ENCODE measurements around the genes ING4 and C1R.

- CAGE, long polyA plus RNA, result no peak
- RRBS, result no CpG with 5 or more reads among the region's 14 CpGs
These were observed 8.2 kb upstream of the GAPDH start for GRCh38 chr12:6525926-6526691.

DNA sequence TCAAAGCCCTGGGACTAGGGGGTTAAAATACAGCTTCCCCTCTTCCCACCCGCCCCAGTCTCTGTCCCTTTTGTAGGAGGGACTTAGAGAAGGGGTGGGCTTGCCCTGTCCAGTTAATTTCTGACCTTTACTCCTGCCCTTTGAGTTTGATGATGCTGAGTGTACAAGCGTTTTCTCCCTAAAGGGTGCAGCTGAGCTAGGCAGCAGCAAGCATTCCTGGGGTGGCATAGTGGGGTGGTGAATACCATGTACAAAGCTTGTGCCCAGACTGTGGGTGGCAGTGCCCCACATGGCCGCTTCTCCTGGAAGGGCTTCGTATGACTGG lies 1.6 kb downstream of the GAPDH start:
- CAGE, long polyA plus RNA, result no peak
- RRBS, result no CpG with 5 or more reads among the region's 4 CpGs

- CAGE, long polyA plus RNA, result no peak
- RRBS, result no CpG with 5 or more reads among the region's 12 CpGs
These were observed 2.7 kb downstream of the IFFO1 start for GRCh38 chr12:6553037-6553727.

DNA sequence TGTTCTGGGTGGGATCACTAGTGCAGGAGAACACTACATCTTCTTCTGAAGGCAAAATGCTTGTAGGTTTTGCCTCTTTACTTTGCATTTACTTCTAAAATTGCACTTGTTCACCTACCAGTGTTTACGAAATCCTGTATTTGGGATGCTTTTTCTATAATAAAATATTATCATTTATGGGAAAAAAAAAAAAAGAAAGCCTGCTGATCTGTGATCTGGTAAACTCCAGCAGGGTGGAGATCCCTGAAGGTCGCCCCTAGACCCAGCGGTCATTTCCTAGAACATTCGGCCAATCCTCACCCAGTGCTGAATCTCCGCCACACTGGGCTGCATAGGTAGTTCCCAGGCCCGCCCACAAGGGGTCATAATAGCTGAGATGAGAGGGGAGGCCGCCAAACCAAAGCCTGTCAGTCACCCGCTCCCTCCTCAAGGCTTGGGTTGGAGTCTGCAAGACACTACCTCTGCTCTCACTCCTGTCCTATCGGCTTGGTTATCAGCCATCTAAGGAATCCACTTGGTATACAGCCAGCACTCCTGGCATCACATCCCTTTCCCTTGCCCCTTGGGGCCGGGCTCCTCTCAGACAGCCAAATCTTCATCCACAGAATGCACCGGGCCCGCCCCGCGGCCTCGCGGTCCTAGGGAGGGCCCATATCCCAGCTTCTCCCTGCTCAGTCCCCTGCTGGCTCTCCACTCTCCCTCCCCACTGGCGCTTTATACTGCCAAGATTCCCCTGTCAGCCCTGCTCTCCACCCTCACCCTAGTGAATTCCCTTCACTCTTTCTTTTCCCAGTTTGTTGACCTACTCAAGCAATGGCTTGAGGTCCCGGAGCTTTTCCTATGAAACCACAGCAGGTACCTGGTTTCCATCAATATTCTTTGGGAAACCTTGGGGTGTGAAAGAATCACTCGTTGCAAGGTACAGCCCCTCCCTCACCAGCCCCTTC lies 1.7 kb downstream of the IFFO1 start:
- CAGE, long polyA plus RNA, result no peak
- RRBS, result 22% methylated on average over 1 of the region's 19 CpGs

GRCh38 chr12:6569191-6569735 lies 1.2 kb upstream of the NOP2 start:
- CAGE, long polyA plus RNA, result no peak
- RRBS, result 95% methylated on average over 2 of the region's 15 CpGs

- CAGE, long polyA plus RNA, result no peak
- RRBS, result no CpG with 5 or more reads among the region's 3 CpGs
These were observed 13.0 kb upstream of the NOP2 start for GRCh38 chr12:6581038-6581541.

GRCh38 chr12:6581542-6581942 lies 13.5 kb upstream of the NOP2 start:
- CAGE, long polyA plus RNA, result no peak
- RRBS, result no CpG with 5 or more reads among the region's 4 CpGs

DNA sequence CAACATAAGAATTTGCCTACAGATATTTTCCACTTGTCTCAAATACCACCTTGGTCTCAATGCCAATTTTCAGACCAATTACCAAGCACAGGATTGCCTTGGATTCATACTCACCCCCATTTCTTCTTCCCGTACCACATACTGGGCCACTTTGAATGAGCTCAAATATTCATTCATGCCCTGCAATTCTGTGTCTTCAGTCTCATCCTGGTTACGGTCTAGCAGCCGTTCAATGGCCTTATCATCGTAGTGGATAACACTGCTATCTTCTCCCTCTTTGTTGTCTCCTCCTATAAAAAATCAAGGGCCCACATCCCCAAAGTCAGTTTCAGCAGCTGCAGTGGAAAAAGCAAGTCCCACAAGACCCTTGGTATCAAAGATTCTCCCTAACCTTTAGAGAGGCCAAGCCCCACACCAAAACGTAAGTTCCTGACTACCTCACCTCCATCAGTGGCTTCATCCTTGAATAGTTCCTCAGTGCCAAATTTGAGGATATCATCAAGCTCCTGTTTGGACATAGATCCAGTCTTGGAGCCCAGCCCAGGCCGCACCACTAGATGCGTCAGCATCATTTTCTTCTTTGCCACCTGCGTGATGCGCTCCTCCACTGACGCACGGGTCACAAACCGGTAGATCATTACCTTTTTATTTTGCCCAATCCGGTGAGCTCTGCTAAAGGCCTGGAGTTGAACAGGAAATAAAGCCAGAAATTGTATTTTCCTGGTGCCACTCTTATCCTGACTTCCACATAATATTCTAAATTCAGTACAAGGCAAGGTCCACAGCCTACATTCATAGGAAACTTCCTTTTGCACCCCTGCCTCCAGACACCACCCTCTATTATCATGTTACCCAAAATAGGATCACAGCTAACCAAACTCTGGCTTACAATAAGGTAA lies 19.4 kb upstream of the NOP2 start:
- CAGE, long polyA plus RNA, result start-site peak on the minus strand centred at position 210 of the sequence, 160 bp wide, 18 and 24 reads in 2 replicates
- RRBS, result no CpG with 5 or more reads among the region's 13 CpGs

- CAGE, long polyA plus RNA, result no peak
- RRBS, result no CpG with 5 or more reads among the region's 6 CpGs
These were observed 12.8 kb downstream of the CHD4 start for GRCh38 chr12:6594364-6594894.

DNA sequence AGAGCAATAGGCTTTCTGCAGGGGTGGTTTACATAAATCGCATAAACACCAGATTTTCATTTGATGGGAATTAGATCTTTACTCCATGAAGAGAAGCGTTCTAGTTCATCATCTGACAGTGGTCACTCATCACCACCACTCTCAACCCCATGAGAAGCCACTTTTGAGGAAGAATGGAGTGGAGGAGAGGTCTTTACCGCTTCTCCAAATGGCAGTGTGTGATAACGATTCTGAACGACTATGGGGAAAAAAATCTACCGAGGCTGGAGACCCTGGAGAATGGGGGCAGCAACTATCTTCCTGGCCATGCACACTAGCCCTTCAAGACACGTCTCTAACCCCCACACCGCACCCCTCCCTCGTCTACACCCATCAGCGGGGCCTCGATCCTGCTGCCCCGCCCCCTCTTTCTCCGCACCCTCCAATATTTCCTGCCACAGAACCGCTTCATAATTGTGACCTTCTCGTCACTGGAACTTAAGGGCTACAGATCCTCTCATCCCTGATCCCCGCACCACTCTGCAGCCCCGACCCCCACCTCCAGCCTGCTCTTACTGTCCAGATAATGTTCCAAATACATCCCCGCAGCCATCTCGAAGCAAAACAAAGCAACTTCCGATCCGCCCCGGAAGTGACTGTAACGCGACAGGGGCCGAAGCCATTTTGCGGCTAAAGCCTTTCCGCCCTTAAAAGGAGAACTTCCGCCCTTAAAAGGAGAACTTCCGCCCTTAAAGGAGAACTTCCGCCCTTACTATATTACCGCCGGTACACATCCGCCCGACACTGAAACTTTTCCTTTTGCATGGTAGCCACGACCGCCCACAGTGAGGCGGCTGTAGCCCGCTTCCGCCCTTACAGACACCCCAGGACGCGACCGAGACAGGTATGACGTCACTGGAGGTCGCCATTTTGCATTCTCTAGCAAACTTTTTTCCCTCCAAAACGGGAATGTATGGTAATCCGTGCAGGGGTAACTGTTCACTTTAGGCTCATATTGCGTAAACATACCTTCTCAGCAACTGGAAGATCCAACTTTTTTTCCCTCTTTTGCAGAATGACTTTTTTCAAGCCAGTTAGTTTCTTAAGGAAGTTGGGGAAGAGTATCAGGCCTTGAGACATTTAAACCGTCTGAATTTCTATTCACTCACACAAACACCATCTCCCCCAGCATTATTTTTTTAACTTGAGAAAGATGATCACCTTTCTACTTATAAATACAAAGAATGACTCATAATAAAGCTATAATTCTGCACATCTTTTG lies at the start of gene ING4:
Gene ING4, minus strand, starts transcription at position 610 of the 1,261 bp plus-strand sequence.
- CAGE, long polyA plus RNA, result no peak
- RRBS, result no CpG with 5 or more reads among the region's 48 CpGs

DNA sequence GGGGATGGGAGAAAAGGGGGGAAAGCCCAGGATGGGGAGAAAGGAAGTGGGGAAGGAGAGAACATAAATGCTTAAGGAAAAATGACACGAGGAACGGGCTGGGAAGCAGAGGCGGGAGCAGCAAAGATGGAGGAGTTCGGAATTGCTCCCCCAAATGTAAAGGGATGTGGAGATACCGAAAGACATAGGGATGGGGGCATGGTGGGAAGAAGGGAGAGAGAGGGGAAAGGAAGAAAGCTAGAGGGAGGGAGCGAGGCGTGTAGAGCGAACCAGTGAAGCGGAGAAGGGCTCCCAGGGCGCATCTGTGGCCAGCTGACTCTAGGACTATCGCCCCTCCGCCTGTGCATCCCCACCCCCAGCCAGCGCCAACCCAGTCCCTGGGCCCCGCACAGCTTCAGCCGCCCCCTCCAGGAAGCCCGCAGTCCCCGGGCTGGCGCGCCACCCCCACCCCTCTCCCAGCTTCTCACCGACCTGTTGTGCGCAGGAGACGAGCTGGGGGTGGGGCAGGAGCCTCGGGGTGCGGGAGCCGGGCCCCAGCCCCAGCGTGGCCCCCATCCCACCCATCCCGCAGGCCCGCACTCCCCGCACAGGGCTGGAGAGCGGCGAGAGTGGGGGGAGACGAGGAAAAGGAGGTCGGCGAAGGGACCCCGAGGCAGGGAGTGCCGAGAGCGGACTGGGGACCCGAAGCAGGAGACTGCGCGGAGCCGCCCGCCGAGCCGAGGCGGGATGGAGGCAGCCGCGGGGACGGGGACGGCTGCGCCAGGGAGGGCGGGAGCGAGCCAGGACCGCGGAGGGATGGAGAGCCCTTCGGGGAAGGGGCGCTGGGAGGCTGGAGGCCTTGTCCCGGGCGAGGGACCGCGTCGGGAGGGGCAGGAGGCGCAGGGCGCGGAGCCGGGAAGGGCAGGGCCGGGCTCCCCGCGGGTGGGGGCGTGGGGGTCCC lies 681 bp downstream of the PIANP start:
- CAGE, long polyA plus RNA, result no peak
- RRBS, result 1% methylated on average over 15 of the region's 69 CpGs

DNA sequence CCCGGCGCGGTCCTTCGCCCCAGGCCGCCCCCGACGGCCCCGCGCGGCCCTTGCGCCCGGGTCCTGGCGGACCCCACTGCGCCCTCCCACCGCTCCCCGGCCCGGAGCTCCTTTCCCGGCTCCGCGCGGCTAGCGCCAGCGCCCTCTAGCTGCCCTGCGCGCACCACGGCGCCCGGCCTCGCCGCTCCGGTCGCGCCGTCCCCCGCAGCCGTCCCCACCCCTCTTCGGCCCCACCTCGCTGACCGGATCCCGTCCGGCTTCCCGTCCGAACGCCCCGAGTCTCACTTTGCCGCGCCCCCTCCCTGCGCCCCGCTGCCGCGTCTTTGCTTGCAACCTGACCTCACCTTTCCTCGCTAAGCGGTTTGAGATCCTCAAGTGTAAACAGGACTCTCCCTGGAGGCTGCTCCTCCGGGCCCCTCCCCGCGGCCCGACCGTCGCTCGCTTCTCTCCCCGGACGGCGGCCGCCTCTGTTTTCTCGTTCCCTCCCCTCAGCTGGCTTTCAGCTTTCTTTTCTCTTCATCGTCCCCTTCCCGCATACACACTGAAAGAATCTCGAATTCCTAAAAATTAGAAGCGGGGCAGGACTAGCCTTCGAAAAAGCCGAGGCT lies 738 bp downstream of the PTMS start:
- CAGE, long polyA plus RNA, result no peak
- RRBS, result 1% methylated on average over 44 of the region's 71 CpGs

DNA sequence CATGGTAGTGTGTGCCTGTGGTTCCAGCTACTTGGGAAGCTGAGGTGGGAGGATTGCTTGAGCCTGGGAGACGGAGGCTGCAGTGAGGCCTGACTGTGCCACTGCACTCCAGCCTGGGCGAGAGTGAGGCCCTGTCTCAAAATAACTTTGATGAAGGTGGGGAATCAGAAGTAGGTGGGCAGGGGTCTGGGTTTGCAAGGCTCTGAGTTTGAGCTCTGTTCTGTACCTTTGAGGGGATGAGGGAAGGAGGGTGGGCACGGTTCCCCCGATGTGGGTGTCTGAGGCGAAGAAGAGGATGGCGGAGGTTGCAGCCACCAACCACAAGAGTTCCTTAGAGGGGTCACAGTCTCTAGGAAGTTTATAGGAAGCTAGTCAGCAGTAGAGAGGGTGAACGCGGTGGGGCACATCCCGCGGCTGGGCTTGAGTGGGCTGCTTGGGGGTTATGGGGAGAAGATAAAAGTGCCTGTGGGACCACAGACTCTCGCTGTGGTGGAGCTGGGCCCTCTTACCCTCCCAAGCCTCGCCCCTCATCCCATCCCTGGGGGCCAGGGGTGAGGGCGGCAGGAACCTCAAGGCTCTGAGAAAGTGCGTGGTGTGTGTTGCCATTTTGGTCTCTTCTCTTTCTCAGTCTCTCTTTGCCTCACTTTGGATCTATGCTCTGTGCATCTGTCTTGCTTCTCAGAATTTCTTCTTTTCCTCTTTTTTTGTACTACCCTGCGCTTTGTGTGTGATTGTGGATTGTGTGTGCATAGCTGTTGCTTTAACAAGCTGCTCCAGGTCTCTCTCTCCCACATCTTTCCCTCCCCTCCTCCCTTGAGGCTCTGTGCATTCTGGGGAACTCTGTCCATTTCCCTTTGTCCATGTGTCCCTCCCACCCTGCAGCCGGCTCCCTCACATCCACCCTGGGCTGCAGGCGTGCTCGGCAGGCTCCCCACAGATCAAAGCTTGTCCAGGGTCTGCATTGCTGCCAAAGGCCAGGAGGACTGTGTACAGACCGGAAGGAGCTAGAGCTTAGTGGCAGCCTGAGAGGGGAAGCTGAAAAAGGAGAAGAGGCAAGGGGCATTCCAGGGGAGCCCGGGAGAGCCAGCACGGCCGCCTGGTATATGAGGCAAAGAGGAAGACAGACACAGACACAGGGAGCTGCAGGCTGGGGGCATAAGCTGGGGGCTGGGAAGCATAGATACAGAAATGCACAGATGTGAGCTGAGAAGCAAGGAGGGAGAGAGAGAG lies 2.8 kb downstream of the CD4 start:
- CAGE, long polyA plus RNA, result no peak
- RRBS, result 14% methylated on average over 4 of the region's 22 CpGs

GRCh38 chr12:6843314-6843930 lies 2.7 kb downstream of the GNB3 start:
- CAGE, long polyA plus RNA, result no peak
- RRBS, result no CpG with 5 or more reads among the region's 13 CpGs

- CAGE, long polyA plus RNA, result no peak
- RRBS, result no CpG with 5 or more reads among the region's 9 CpGs
These were observed 1.2 kb downstream of the ATN1 start for GRCh38 chr12:6928879-6929367.

GRCh38 chr12:6961056-6961796 lies 9.2 kb downstream of the PHB2 start:
- CAGE, long polyA plus RNA, result no peak
- RRBS, result no CpG with 5 or more reads among the region's 27 CpGs

GRCh38 chr12:6962532-6963441 lies 7.7 kb downstream of the PHB2 start:
- CAGE, long polyA plus RNA, result no peak
- RRBS, result 63% methylated on average over 11 of the region's 34 CpGs

- CAGE, long polyA plus RNA, result no peak
- RRBS, result no CpG with 5 or more reads among the region's 23 CpGs
These were observed 19.8 kb upstream of the LPCAT3 start for GRCh38 chr12:7038001-7038646.

DNA sequence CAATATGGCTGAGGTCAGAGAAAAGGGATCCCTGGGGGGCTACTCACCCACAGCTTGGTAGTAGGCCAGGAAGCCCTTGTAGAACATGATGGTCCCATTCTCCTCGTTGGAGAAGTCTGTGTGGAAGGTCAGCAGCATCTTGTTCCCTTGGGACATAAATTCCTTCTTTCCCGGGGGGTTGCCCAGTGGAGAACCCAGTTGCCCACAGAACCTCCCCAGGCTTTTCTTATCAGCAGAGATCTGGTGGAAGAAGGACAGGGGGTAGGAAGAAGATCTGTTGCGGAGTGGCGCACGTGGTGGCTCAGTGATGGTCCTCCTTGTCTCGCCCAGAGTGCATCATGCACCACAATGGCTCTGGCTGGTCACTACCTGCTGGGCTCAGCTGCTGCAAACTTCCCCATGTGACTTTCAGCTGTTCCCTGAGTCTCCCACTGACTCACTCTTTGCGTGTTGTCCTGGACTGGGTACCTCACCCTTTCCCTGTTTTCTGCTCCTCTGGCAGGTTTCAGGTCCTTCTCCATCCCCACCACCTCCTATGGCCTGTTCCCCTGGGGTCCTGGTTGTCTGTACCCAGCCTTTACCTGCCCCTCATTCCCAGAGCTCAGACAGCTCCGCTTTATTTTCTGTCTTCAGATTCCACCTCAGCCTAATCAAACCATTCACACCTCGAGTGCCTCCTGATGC lies 2.1 kb downstream of the C1R start:
- CAGE, long polyA plus RNA, result no peak
- RRBS, result no CpG with 5 or more reads among the region's 9 CpGs

GRCh38 chr12:7091707-7092838 lies at the start of gene C1R:
C1R (minus strand) TSS chr12:7092445.
- CAGE, long polyA plus RNA, result start-site peak on the minus strand at chr12:7092411-7092498, 23,461 and 21,638 reads in 2 replicates
- RRBS, result no CpG with 5 or more reads among the region's 23 CpGs

Measured in BJ (cell line).